ENCODE data around the genes LMOD1 and TIMM17A.

- PRO-cap, 10 experiments, result no peak in any of the 10 experiments
Measured at GRCh38 chr1:201325966-201326370, 42.7 kb downstream of the PKP1 start.

GRCh38 chr1:201372278-201373233 lies 4.9 kb downstream of the TNNT2 start:
- PRO-cap, 10 experiments, result no peak in any of the 10 experiments

- PRO-cap, 10 experiments, result no peak in any of the 10 experiments
Measured at GRCh38 chr1:201386326-201387230, 9.1 kb upstream of the TNNT2 start.

- PRO-cap, 10 experiments, result no peak in any of the 10 experiments
Measured at GRCh38 chr1:201422285-201422642, 734 bp upstream of the TNNI1 start.

DNA sequence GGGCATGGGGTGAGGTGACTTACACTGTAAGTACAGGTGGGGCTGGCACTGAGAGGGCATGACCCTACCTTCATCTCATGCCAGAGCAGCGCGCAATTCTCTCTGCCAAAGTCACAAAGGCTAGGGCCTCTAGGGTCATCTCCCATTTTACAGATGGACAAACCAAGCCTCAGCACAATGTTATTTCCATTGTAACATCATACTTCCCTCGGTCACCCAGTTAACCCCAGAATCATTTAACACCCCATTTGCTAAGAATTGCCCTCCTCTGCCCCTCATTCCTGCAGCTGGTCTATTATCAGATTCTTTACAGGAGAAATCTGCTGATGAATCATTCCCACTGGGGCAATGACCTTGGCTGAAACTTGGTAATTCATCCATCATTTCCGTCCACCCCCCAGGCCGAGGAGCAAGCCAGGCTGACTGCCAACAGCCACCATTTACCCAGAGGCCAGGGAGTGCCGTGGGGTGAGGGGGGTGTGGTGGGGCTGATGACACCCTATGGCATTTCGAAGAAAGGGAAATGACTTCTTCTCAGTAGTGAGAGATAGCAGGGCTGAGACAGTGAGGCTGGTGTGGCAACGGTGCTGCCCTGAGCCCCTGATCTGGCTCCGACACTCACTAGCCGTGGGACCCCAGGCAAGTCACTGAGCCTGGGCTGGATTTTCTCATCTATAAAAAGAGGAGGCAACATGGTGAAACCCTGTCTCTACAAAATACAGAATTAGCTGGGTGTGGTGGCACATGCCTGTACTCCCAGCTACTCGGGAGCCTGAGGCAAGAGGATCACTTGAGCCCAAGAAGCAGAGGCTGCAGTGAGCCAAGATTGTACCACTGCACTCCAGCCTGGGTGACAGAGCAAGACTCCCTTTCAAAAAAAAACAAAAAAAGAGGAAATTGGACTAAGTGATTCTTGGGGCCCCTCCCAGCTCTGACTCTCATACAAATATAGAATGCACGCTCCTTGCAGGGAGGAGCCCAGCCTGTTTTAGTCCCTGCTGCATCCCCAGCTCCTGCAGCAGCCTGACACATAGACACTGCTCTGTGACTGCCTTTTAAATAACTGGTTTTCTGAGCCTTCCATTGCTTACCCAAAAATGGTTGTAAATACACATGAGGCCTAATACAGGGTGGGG lies 17.6 kb downstream of the CSRP1 start:
- PRO-cap, 10 experiments, result peak in 3 of 10 experiments; most common plus-strand start position 543 of the sequence (in 2)

- PRO-cap, 10 experiments, result no peak in any of the 10 experiments
Measured at GRCh38 chr1:201513035-201513451, 6.1 kb upstream of the CSRP1 start.

GRCh38 chr1:201554957-201555198 lies 16.0 kb downstream of the NAV1 start:
- PRO-cap, 10 experiments, result no peak in any of the 10 experiments

- PRO-cap, 10 experiments, result peak in 4 of 10 experiments; most common plus-strand start chr1:201714873 (in 2); most common minus-strand start chr1:201714766 (in 2)
Measured at GRCh38 chr1:201714583-201715302, 114.2 kb upstream of the IPO9 start.

- PRO-cap, 10 experiments, result no peak in any of the 10 experiments
Measured at GRCh38 chr1:201786655-201787242, 42.2 kb upstream of the IPO9 start.

DNA sequence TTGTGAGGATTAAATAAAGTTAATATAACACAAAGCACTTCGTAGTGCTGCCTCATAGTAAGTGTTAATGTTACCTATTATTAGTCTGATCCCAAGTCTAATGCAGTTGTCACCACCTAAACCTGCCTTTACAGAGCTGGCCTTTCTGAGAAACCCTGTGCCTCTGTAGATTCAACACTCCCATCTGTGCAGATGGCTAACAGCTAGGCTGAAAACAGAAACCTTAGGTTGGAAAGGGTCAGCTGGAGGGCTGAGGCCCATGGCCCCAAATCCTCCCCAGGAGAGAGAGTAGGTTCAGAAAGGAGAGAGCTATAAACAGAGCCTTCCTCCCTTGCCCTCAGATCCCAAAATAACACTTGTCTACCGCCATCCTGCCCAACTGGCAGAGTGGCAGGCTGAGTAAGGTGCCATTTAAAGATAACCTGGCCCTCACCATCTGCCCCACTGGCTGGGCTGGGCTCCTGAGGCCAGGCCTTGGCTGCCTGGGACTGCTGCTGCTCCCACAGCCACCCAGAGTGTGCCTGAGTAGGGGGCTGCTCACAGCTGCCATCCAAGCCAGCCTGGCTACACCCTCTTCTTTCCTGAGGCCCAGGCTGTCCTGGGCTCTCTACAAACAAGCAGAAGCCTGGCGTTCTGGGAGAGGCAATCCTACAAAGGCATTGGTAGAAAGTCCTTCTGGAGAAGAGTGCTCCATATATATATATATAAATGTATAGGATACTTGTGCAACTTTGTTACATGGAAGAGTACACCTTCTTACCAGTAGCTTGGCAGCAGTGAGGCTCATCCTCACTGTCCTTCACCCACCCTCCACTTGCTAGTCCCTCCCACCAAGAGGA lies 4.2 kb upstream of the SHISA4 start:
- PRO-cap, 10 experiments, result no peak in any of the 10 experiments

GRCh38 chr1:201897082-201897764 lies 8.5 kb downstream of the SHISA4 start:
- PRO-cap, 10 experiments, result no peak in any of the 10 experiments

DNA sequence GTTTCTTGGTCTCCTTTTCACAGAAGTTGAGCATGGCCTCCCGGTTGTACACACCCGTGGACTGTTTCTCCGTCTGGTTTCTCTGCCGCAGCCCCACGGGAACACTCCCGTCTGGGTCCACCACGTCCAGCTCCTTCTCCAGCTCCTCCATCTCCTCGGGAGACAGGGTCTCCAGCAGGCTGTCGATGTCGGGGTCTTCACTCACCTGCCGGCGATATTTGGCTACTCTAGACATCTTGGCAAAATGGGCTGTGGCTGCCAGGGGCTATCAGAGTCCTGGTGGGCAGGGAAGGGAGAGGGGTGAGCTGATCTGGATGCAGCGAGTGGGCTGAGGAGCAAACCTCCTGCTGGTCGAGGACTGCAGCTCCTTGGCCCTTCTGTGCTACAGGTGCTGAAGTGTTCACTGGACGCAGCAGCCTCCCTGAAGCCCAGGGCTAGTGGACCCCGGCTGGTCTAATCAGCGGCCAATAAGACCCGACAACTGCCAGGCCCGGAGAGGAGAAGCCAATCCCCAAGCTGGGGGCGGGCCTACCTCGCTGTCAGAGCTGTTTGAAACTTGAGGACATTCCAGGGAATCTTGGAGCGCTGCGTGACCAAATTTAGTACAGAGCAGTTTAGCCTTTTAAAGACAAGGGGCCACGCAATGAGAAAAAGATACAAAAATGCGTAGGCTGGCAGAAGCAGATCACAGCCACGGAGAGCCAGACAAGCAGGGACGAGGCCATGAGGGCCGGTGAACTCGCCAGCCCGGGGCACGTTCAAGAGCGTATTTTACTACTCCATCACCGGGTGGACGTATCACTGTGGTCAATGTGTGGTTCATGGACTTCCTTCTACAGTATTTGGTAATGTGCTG lies at the start of gene LMOD1:
Gene LMOD1, minus strand, starts transcription at position 443 of the 856 bp plus-strand sequence.
- PRO-cap, 10 experiments, result peak in 9 of 10 experiments; most common plus-strand start position 688 of the sequence (in 9); most common minus-strand start position 381 of the sequence (in 5)

- PRO-cap, 10 experiments, result peak in 10 of 10 experiments; most common plus-strand start chr1:201955515 (in 8); most common minus-strand start chr1:201955299 (in 5)
Measured at GRCh38 chr1:201955123-201955610, at the start of gene TIMM17A. TSS of gene TIMM17A (plus strand) at chr1:201955503.

GRCh38 chr1:201982825-201983945 lies 737 bp downstream of the RNPEP start:
- PRO-cap, 10 experiments, result peak in 10 of 10 experiments; most common plus-strand start chr1:201983352 (in 1); most common minus-strand start chr1:201983377 (in 7)

DNA sequence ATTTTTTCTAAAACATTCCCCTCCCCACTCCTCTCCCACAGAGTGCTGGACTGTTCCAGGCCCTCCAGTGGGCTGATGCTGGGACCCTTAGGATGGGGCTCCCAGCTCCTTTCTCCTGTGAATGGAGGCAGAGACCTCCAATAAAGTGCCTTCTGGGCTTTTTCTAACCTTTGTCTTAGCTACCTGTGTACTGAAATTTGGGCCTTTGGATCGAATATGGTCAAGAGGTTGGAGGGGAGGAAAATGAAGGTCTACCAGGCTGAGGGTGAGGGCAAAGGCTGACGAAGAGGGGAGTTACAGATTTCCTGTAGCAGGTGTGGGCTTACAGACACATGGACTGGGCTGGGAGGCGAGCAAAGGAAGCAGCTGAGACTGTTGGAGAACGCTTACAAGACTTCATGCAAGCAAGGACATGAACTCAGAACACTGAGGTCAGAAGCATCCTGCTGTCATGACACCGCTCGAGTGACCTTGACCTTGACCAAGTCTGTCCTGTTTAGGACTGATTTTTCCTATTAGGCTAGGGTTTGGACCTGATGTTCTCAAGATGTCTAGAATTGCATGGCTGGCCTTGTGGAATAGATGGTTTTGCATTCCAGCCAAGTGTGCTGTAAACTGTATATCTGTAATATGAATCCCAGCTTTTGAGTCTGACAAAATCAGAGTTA lies 5.6 kb downstream of the ELF3 start:
- PRO-cap, 10 experiments, result no peak in any of the 10 experiments

DNA sequence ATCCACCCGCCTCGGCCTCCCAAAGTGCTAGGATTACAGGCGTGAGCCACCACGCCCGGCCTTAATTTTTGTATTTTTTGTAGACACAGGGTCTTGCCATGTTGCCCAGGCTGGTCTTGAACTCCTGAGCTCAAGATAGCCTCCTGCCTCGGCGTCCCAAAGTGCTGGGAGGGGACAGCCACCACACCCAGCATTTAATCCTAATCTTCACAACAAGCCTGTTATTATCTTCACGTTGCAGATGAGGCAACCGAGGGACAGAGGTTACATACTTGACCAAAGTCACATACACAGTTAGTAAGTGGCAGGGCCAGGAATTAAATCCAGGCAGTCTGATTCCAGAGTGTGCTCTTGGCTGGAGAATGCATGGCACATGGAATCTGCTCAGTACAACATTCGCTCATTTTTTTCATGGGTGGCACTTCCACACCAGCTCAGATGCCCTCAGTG lies 4.8 kb upstream of the GPR37L1 start:
- PRO-cap, 10 experiments, result no peak in any of the 10 experiments

GRCh38 chr1:202153407-202154296 lies 6.8 kb downstream of the PTPN7 start:
- PRO-cap, 10 experiments, result no peak in any of the 10 experiments

- PRO-cap, 10 experiments, result no peak in any of the 10 experiments
Measured at GRCh38 chr1:202349610-202350050, 1.1 kb downstream of the PPP1R12B start.

DNA sequence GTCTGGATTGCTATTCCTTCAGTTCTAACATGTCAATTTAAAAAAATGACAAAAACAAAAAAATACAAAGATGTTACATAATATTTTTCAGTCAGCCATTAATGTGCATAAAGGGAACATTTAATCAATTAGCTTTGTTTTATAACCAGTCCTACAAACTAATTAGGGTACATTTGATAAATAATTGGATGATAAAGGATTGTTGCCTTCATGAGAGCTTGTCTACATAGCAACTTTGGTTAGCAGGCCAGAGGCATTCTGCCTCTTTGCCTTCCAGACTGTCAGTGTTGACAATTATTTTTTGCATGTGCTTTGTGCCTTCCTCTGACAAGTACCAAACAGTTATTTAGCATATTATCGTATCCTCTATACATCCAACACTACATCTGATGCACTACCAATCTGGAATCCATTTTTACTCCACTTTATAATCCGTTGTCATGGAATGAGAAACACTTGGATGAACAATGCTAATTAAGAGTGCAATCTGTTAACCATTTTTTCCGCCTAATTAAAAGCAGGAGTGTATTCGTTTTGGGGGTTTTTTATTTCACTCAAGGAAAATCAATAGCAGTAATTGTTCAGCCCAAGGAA lies 165.5 kb downstream of the SYT2 start:
- PRO-cap, 10 experiments, result no peak in any of the 10 experiments

- PRO-cap, 10 experiments, result peak in 2 of 10 experiments; most common plus-strand start chr1:202576531 (in 2)
Measured at GRCh38 chr1:202576292-202576640, 134.0 kb downstream of the SYT2 start.